ENCODE measurements around a stretch of chr1.

GRCh38 chr1:10339728-10340249 lies 59.1 kb upstream of the PGD start:
- PRO-cap, 3 experiments = no peak in any of the 3 experiments
- RAMPAGE, long total RNA = no peak

DNA sequence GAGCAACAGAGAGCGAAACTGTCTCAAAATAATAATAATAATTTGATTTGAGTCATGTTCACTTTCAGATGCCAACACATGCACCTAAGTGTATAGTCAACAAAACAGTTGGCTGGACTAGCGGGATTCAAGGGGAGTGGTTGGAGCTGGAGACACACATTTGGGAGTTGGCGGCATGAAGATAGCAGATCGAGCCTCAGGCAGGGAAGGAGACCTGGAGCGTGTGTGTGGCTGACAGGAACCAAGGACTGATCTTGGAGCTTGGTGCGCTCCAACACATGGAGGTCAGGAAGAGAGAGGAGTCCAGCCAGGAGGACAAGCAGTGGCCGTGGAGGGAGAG lies 14.6 kb upstream of the PGD start:
- PRO-cap, 3 experiments = no peak in any of the 3 experiments
- RAMPAGE, long total RNA = no peak

- PRO-cap, 3 experiments = no peak in any of the 3 experiments
- RAMPAGE, long total RNA = no peak
Observed at GRCh38 chr1:10573960-10575134, 99.6 kb downstream of the PEX14 start.

DNA sequence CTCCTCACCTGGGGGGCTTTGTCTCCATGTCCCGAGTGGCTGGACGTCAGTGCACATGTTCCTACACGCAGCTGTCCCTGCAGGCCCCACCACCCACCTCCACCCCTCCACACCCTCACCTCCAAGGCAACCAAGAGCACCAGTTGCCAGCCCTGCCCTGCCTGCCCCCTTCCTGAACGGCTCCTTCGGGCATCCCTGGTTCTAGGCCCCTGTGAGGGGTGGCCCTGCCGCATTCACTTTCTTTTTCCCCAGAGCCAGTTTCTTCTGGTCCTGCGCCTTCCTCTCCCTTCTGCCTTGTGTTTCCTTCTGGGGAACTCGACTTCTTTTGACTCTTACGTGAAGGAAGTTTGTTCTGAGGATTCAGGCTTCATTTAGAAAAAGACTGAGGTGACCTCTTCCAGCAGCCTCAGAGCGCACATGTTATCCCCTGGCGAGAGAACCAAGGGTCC lies 147.3 kb downstream of the PEX14 start:
- PRO-cap, 3 experiments = no peak in any of the 3 experiments
- RAMPAGE, long total RNA = no peak

DNA sequence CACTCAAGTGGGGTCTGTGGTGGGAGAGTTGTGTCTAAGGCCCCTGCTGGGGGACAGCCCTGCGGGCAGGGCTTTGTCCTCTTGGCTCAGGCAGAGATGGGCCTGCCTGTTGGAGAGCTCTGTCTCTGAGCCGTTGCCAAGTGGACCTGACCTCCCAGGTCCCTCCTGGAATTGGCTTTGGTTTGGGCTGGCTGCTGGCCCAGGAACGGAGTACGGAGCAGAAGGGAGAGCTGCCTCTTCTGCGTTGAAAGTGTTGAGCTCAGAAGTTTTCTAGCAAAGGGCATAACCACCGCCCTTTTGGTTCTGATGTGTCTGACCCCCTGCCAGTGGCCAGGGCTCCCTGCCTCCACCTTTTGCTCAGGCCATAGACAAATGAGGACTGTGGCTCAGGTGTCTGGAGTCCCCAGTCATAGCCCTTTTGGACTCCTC lies 154.0 kb downstream of the PEX14 start:
- PRO-cap, 3 experiments = no peak in any of the 3 experiments
- RAMPAGE, long total RNA = no peak

DNA sequence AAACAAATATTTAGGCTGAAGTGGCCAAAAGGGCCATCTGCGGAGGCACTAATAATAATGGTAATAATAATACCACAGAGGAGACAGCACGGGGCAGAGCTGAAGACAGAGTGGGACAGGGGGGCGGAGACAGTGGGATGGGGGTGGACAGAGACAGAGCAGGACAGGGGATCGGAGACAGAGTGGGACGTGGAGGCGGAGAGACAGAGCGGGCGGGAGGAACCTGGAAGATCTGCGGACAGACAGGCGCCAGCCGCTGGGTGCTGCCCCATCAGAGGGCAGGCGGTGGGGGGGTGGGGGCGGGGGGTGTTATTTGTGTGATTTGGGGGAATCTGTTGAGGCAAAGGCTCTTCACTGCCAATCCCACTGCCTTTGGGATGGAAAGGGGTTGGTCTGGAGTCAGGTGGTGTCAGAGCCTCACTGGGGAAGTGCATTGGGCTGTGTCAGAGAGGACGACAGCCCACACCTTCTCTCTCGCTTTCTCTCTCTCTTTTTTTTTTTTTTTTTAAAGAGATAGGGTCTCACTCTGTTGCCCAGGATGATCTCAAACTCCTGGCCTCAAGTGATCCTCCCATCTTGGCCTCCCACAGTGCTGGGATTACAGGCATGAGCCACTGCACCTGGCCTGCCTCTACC lies 138.8 kb downstream of the CASZ1 start:
- PRO-cap, 3 experiments = no peak in any of the 3 experiments
- RAMPAGE, long total RNA = no peak

DNA sequence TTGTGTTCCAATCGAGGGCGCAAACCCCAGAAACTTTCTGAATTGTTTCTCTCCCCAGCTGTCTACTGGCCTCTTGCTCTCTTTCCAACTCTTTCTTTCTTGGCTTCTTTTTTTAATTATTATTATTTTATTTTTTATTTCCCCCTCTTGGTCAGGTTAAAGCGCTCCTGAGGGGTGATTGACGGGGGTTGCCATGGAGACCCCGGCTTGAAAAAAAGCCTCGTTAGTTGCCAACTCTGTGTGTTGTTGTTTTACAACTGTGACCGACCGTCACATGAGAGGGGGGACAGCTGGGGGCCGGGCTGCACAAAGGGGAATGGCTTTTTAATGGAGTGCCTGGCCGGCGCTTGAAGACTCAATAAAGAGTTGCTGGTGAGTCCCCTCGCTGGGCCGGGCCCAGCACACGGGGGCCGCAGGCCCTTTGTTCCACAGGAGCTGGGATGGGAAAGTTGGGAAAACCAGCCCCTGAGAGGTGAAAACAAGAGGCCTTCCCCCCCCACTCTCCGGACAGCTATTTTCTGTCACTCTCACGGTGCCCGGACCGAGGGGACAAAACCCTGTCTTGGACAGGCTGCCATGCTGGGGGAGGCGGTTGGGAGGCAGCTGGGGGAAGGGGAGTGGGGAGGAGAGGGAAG lies 67.8 kb downstream of the CASZ1 start:
- PRO-cap, 3 experiments = no peak in any of the 3 experiments
- RAMPAGE, long total RNA = no peak

GRCh38 chr1:10818638-10819286 lies 22.3 kb upstream of the CASZ1 start:
- PRO-cap, 3 experiments = no peak in any of the 3 experiments
- RAMPAGE, long total RNA = no peak

DNA sequence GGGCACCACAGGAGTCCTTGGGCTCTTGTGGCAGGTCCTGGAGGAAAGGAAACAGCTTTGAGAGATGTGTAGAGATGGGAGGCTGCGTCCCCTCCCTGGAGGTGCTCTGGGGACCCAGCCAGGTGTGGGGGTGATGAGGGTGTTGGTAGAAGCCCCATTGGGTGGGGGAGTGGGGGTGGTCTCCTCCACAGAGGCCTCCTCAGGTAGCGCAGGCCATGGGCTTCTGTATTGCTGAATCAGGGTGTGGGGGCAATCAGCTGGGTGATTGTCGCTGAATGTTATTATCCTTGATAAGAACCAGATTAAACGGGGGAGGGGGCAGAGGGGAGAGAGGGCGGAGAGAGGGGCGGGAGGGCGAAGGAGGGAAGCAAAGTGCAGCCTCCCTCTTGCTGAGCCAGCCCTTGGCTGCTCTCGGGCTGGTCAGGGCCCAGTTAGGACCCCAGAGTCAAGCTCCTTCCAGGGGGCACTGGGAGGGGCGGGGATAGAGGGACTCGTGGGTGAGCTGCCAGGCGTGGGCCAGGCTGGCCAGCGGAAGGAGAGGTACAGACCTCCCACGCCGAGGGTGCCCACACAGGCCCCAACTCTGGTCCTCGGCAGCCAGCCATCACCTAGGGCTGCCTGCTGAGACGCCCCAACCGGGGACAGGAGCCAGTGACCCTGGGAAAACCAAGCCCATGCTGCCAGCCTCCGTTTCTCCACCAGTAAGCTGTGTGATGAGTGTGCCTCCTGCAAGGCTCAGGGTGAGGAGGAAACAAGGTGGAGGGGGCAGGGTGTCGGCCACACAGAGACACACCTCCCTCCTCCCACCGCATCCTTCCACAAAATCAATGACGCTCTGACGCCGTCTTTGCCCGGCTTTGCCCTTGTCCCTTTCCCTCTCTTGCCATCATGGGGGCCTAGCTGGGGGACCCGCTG lies 23.2 kb upstream of the CASZ1 start:
- PRO-cap, 3 experiments = no peak in any of the 3 experiments
- RAMPAGE, long total RNA = no peak

DNA sequence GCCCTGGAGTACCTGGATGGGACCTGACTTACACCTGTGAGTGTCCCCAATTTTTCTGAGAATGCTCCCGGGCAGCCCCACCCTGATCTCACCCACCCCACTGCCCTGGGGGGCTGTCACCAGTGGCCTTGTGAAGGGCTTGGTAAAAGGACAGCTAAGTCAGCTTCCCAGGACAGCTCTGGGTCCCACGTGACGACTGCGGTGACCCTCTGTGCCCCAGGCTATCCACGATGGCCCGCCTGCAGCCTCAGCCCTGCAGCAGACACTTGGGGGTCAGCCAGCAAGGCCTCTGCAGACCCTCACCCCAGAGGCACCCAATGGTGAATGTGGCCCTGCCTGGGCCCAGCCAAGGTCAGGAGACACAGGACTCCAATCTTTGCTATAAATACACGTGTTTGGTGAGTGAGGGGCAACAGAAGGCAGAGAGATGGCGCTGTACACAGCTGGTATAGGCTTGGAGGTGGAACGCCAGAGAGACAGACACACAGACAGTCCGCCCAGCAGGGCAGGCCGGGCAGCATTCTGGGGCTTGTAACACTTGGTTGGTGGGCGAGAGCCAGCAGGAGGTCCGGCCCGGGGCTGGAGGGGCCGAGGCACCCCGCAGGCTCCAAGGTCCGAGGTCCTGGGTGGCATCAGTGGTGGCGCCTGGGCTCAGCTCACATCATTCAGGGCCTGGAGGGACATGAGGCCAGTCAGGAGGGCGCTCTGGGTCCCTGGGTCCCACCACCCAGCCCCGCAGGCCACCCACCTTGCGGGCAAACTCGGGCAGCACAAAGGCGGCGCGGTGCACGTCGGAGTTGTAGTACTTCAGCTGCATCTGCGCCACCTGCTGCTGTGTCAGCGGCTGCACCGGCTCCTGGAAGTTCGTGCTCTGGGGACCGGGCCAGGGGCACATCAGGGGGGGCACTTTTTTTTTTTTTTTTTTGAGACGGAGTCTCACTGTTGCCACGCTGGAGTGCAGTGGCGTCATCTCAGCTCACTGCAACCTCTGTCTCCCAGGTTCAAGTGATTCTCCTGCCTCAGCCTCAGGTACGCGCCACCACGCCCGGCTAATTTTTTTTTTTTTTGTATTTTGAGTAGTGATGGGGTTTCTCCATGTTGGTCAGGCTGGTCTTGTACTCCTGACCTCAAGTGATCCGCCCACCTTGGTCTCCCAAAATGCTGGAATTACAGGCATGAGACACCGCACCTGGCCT lies 5.2 kb downstream of the SRM start:
- PRO-cap, 3 experiments = no peak in any of the 3 experiments
- RAMPAGE, long total RNA = no peak

DNA sequence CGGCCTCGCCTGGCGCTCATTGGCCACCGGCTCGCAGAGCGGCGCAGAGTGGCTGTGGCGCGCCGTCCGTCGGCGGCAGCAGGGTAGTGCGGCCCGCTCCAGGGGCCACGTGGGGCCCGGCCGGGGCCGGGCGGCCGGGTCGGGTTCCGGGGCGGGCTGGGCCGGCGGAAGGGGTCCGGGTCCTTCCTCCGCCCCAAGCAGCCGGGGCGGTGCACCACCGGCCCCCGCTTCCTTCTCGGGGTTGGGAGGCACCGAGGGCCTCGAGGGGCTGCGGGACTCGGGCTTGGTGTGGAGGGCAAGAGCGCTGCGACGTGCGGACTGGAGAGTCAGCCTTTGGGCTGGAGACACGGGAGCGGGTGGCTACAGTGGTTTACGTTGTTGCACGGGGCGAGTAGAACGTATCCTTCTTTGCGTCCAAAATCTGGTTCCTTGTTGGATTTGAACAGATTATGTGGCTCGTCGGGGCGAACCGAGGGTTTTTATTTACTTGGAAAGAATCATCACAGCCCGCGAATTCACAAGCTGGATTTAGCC lies 355 bp upstream of the SRM start:
- PRO-cap, 3 experiments = peak in 3 of 3 experiments; most common plus-strand start position 101 of the sequence (in 1)
- RAMPAGE, long total RNA = no peak

- PRO-cap, 3 experiments = no peak in any of the 3 experiments
- RAMPAGE, long total RNA = no peak
Observed at GRCh38 chr1:11255935-11256383, 6.4 kb downstream of the MTOR start.

DNA sequence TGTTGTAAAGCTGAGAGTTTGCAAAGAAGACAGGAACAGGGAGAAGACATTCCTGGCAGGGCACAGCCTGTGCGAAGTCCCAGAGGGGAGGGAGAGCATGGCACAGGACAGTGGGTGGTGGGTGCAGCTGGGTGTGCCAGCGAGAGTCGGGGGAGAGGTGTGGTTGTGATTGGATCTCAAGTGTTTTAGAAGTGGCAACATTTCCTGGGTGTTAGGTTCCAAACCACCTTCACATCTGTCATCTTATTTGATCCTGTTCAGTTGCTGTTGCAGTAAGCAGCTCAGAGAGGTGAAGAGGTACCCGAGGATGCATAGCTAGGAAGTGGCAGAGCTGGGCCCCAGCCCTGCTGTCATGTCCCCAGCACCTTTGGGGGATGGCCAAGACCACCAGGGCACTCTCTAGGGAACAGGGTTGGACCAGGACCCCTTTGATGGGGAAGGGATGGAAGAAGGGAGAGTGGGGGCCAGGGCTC lies 22.0 kb upstream of the DISP3 start:
- PRO-cap, 3 experiments = no peak in any of the 3 experiments
- RAMPAGE, long total RNA = no peak

GRCh38 chr1:11501727-11502305 lies 22.9 kb downstream of the DISP3 start:
- PRO-cap, 3 experiments = no peak in any of the 3 experiments
- RAMPAGE, long total RNA = no peak

DNA sequence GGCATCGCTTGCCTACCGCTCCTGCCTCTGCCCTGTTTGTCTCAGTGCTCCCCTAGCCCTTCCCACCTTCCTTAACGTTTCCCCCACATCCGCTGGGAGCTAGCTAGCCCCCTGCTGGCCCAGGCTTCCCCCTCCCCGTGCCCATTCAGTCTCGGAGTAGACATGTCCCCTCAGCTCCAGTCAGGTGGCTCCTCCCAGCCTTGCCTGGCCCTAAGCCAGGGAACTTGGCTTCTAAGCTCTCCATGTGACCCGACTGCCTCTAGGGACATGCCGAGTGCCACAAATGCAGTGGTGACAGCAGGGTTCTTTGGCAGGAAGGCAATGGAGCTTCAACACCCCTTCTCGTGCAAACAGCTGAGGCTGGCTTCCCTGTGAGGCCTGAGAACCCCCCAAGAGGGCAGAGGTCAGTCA lies 16.2 kb downstream of the DRAXIN start:
- PRO-cap, 3 experiments = no peak in any of the 3 experiments
- RAMPAGE, long total RNA = no peak

DNA sequence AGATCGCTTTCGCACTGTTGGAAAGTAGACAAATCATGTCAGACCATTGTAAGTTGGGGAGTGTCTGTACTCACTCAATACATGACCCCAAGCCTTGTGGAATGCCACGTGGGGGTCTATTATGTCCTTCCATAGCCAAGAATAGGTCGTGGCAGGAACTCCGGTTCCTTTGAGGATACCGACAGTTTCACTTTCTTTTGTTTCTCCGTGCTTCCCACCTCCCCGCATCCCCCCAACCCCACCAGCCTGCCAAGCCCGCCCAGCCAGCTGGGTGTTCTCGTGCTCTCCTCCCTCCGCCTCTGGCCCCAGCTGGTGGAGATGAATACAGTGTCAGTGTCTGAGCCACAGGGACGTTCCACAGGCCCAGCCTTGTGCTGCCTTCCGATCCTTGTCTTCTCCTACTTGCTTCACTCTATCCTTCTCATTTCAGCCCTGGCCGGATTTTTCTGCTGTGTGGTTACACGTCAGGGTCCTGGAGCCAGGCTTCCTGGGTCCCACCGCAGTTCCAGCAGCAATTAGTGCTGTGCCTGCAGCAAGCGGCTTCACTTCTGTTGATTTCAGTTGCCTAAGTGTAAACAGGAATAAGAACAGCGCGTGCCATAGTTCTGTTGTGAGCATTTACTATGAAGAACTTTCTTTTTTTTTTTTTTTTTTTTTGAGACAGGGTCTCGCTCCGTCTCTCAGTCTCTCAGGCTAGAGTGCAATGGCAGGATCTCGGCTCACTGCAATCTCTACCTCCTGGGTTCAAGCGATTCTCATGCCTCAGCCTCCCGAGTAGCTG lies 4.1 kb upstream of the AGTRAP start:
- PRO-cap, 3 experiments = peak in 1 of 3 experiments; most common plus-strand start position 327 of the sequence (in 1)
- RAMPAGE, long total RNA = no peak

GRCh38 chr1:11754063-11754941 lies 7.7 kb upstream of the C1orf167 start:
- PRO-cap, 3 experiments = no peak in any of the 3 experiments
- RAMPAGE, long total RNA = no peak

- PRO-cap, 3 experiments = no peak in any of the 3 experiments
- RAMPAGE, long total RNA = no peak
Observed at GRCh38 chr1:11789334-11790358, 16.1 kb downstream of the MTHFR start.

DNA sequence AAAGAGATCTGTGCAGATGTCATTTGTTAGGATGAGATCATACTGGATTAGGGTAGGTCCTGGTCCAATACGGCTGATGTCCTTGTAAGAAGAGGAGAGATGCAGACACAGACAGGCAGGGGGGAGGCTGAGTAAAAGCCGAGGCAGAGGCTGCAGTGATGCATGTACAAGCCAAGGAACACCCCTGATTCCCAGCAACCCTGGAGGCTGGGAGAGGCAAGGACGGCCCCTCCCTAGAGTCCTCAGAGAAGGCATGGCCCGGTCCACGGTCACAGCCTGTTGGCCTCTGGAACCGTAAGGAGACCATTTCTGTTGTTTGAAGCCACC lies 15.9 kb upstream of the NPPB start:
- PRO-cap, 3 experiments = no peak in any of the 3 experiments
- RAMPAGE, long total RNA = no peak

- PRO-cap, 3 experiments = peak in 3 of 3 experiments; most common plus-strand start chr1:11909086 (in 3); most common minus-strand start chr1:11908964 (in 3)
- RAMPAGE, long total RNA = no peak
Observed at GRCh38 chr1:11908915-11909144, 17.4 kb downstream of the KIAA2013 start.